Paraaortic lymph node (tissue), 1 donor: ENCODE measurements around a stretch of chr1.

GRCh38 chr1:183048557-183049079 is 25.4 kb downstream of the LAMC1 start:
- PRO-cap = bidirectional peak, plus-strand start at chr1:183048969, minus-strand start at chr1:183048785

- PRO-cap = unidirectional peak, plus-strand start at chr1:183128188
Measured at GRCh38 chr1:183127920-183128460, 58.1 kb upstream of the LAMC2 start.

- PRO-cap = no peak
Measured at GRCh38 chr1:183164281-183164800, 21.7 kb upstream of the LAMC2 start.

DNA sequence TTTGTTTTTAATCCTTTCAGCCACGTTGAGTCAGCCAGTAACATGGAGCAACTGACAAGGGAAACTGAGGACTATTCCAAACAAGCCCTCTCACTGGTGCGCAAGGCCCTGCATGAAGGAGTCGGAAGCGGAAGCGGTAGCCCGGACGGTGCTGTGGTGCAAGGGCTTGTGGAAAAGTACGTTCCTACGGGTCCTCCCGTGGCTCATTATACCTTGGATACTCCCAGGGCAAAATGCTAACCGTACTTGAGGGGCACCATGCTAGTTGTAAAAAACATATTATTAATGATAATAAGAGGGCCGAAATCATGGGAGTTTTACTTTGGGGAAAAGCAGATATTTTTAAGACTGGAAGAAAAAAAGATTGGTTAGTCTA is 49.5 kb downstream of the LAMC2 start:
- PRO-cap = no peak

DNA sequence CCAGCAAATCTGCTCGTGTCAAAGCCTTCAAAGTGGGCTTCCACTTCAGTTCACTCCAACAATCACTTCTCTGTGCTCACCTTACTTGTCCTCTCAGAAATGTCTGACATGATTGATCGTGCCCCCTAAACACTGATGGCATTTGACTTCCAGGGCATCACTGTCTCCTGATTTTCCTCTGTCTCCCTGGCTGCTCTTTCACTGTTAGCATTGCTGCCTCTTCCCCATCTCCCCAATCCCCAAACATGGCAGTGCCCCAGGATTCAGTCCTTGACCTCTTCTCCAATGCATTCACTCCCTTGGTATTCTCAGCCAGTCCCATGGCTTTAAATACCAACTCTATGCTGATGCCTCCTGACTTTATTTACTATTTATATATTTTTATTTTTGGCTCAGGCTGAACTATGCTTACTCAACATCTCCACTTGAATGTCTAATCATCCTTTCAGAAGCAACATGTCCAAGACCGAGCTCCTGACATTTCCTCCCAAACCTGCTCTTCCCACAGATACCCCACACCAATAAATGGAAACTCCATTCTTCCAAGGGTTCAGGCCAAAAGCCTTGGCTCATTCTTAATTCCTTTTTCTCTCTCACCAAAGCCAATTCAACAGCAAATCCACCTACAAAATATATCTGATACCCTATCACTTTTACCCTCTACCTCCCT is 26.3 kb downstream of the NMNAT2 start:
- PRO-cap = no peak

DNA sequence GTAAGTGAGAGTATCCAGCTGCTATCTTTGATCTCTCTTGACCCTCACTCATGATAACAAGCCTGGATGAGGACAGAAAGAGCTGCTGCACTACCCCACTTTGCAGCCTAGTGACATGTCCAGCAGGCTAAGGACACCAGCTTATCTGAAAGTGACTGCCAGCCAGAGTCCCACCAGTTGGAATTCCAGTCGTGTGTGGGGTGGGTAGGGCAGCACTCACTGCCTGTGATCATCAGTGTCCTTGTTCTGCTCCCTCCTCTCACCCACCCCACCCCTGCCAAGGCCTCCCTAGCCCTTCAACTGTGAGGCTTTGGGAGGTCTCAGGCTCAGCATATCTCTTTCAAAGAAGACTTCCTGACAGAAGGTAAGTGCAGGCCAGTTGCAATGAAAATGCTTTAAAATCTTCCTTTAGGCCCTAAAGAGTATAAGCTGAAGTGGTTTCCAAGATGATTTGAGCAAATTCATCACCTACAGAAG is 15.5 kb upstream of the NMNAT2 start:
- PRO-cap = no peak

DNA sequence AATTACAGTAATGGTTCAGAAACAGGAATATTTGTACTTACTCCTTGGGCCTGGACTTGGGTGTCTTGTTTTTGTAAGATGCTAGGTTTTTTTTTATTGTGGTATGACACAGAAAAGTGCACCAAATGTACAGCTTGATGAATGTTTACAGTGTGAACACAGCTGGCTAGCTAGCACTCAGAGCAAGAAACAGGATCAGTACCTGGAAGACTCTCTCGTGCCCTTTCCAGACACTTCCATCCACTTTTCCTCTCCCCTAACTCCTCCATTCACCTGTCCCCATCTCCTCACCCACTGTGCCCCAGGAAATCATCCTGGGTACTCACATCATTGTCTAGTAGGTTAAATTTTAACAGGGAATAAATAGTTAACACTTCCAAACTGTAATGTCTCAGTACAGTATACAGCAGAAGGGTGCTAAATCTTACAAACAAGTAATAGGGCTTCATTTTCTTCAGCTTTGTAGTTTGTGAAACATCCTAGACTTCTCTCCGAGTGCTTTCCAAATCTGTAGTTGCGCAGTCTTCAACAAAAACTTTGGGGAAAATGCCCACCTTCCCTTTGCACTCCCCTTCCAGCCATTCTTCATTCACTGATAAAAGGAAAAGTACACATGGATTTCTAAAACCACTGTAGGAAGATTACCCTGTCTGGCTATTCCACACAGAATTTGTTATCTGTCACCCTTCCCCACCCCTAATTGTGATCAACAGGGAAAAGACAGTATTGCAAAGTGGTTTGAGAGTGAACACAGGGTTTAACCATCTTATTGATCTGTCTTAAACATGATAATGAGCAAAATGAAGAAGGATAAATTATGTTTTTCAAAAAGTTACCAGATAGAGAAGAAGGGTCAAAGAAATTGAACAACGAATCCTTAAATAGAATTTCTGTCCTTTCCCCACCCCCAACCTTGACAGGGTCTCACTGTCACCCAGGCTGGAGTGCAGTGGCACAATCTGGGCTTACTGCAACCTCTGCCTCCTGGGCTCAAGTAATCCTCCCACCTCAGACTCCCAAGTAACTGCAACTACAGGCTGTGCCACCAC is 34.3 kb downstream of the NCF2 start:
- PRO-cap = no peak

GRCh38 chr1:183619243-183619754 is 16.3 kb downstream of the ARPC5 start:
- PRO-cap = unidirectional peak, plus-strand start at chr1:183619517

GRCh38 chr1:183812896-183813503 is 8.1 kb downstream of the RGL1 start:
- PRO-cap = no peak

- PRO-cap = no peak
Measured at GRCh38 chr1:183875852-183876772, 71.2 kb downstream of the RGL1 start.

DNA sequence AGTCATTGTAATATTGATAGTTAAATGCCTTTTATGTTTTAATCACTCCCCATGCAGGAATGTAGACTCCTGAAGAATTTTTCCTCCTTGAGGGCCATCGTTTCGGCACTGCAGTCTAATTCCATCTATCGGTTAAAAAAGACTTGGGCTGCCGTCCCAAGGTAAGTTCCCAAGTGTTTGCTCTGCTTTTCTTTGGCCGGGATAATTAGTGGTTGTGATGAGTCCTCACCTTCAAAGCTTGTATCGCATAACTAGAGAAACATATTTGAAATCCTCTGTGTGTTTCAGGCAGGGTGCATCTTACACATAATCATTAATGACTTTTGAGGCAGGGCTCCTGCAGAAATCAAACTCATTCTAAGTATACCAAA is 83.5 kb downstream of the RGL1 start:
- PRO-cap = no peak

GRCh38 chr1:184035687-184036715 is 1.5 kb downstream of the COLGALT2 start:
- PRO-cap = unidirectional peak, plus-strand start at chr1:184036576

DNA sequence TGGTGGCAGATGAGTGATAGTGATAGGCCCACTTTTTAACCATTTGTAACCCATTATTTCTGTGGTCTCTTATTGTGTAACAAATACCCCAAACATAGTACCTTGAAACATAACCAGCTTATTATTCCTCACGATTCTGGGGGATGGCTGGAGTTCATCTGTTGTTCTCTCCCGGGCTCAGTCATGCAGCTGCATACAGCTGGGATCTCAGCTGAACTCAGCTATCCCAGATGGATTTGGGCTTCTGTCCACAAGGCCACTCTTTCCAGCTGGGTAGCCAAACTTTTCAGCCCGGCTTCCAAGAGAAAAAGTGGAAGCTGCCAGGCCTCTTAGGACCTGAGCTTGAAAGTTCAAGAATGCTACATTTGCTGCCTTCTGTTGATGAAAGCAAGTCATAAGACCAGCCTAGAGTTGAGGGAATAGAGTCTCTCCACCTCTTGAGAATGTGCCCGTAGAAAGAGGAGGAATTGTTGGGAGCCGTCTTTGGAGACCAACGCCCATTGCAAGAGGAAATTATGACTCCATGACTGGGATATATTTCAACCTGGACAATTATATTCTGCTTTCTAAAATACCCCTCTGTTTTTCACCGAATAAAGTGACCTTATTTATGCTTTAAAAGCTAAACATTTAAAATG is 95.3 kb downstream of the C1orf21 start:
- PRO-cap = no peak

DNA sequence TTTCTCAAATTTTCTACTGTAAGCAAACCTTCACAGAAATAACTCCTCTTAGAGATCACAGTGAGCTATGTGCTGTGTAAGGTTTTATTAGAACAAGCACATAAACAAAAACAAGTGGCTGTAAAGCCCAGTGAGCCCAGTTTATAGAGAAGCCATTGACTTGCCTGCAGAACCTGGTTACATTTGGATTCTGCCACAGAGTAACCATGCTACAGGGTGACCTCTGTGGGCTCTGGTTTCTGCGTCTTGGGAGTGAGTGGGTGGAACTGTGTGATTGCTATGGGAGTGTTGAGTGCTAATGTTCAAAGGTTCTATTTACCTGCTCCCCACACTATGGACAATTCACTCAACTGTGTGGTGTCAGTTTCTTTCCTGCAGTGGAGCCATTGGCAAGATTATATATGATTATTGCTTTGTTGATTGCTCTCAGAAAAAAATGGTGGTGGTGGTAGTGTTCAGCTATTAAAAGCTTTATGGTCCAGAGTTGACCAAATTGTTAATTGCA is 105.3 kb downstream of the C1orf21 start:
- PRO-cap = no peak

DNA sequence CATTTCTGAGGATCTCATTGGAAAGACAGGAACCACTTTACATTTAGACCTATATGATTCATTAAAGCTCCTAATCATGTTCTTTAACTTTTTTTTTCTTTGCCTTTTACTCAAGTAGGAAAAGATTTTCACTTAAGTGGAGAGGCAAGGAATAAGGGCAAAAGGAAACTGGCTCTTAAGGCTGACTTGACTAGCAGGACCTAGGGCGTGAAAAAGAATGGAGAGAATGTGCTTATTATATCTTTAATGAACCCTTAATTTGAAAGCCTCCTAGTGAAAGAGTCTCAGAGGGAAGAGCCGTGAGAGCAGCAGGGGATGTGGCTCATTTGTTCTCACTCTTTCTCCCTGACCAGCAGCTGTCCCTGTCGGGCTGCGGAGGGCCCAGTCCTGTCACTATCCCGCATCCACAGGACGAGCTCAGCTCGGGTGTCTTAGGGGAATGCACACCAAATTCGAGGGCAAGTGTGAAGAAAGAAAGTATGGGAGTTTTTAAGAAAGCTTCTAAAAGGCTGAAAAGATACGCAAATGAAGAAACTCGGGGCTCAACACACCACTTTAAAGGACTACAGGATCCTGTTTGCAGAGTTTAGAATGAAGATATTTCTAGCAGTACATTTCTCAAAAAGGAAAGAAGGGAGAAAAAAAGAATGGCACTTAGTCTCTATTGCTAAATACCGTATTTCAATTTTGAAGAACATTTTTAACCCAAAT is 180.0 kb downstream of the EDEM3 start:
- PRO-cap = no peak

DNA sequence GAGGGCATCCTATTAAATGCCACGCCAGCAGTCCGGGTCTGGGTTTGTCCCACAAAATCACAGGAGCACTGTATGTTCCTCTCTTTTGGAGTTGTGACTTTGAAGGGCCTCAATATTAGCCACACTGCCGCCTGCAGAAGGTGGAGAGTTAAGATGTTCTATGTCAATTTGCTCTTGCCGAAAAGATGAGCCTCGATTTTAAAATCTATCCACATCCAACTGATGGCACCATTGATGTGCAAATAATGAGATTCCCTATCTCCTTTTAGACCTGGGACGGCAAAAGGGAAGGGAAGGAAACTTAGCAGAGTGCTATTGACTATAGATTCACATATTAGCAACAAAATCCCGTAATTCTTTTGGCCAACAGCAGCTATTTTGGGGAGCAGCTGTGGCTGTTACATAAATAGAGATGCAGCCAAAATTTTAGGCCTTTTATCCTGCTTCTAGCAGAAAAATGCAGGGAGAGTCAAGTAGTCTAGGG is 133.7 kb downstream of the EDEM3 start:
- PRO-cap = no peak

- PRO-cap = unidirectional peak, plus-strand start at chr1:184622656
Measured at GRCh38 chr1:184621991-184623118, 132.3 kb downstream of the EDEM3 start.

- PRO-cap = no peak
Measured at GRCh38 chr1:185046225-185046689, 899 bp downstream of the RNF2 start.

DNA sequence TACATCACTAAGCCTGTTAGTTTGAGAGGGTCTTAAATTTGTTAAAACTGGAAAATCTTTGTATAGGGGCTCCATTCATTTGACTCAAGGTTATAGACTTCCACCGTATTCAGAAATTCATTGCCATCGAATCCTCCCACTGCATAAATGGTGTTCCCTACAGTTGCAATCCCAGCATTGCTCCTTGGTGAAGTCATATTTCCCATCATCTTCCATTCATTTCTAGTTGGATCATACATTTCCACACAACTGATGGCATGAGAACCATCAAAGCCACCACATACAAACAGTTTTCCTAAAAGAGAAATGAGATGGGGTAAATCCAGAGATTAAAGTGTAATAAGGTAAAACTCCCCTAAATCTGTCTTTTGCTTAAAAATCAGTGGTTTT is 19.1 kb downstream of the IVNS1ABP start:
- PRO-cap = no peak

- PRO-cap = no peak
Measured at GRCh38 chr1:188012653-188013102, 1183.9 kb downstream of the PLA2G4A start.